ENCODE data around the gene RGMB.

- RAMPAGE, long total RNA: no peak
- RRBS: no CpG with 5 or more reads among the region's 5 CpGs
Measured at GRCh38 chr5:95940532-95941505, 20.8 kb downstream of the ELL2 start.

DNA sequence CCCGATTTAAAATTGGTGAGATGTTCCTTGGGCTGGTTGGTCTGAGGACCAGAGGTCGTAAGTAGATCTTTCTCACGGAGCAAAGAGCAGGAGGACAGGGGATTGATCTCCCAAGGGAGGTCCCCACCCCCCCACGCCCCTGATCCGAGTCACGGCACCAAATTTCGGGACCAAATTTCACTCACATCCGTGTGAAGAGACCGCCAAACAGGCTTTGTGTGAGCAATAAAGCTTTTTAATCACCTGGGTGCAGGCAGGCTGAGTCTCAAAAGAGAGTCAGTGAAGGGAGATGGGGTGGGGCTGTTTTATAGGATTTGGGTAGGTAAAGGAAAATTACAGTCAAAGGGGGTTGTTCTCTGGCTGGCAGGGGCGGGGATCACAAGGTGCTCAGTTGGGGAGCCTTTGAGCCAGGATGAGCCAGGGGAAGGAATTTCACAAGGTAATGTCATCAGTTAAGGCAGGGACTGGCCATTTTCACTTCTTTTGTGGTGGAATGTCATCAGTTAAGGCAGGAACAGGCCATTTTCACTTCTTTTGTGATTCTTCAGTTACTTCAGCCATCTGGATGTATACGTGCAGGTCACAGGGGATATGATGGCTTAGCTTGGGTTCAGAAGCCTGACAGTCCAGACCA, 210.3 kb upstream of the ELL2 start:
- RAMPAGE, long total RNA: no peak
- RRBS: no CpG with 5 or more reads among the region's 11 CpGs

DNA sequence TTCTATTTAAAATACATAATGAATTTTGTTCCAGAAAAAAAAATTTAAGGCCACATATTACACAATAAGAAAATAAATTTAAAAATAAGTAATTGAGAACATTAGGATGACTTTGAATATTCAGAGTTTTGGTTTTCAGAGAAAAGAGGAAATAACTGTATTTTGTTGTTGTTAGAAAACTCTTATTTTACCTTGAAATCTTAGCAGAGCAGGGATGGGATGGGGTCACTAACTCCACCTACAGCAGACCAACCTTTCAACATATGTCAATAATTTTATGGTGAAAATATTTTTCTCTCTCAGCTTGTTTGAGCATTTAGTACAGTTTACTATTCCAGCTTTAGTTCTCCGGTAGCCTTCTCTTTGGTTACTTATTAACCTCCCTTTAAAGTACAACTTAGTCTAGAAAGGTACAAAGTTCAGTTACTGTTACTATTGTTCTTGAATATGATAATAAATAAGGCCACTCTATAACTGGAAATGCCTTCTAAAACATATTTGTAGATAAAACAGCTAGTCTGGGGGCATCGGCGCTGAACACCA, 233.4 kb downstream of the PCSK1 start:
- RAMPAGE, long total RNA: no peak
- RRBS: no CpG with 5 or more reads among the region's 3 CpGs

DNA sequence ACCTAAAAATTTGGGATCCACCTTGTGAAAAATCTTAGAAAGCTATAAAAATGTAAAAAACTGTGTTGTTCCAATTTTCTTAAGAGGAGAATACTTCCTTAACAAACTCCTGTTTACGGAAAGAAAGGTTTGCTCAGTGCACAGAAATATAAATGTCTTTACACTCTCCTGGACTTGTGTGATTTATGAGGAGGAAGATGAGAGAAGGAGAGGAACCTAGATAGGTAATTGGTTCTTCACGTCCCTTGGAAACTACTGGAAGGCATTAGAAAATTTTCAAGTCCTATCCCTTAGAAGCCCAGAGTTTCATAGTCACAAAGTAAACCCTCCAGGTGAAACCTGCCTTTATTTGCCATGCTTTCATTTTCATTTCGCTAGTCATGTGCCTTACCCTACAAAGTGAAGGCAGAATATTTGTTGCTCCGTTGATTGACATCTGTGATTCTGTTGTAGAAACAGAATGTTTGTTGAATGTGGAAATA, 34.6 kb upstream of the CAST start:
- RAMPAGE, long total RNA: no peak
- RRBS: no CpG with 5 or more reads among the region's 4 CpGs

- RAMPAGE, long total RNA: no peak
- RRBS: no CpG with 5 or more reads among the region's 1 CpG
Measured at GRCh38 chr5:96660330-96660863, 1.8 kb upstream of the CAST start.

DNA sequence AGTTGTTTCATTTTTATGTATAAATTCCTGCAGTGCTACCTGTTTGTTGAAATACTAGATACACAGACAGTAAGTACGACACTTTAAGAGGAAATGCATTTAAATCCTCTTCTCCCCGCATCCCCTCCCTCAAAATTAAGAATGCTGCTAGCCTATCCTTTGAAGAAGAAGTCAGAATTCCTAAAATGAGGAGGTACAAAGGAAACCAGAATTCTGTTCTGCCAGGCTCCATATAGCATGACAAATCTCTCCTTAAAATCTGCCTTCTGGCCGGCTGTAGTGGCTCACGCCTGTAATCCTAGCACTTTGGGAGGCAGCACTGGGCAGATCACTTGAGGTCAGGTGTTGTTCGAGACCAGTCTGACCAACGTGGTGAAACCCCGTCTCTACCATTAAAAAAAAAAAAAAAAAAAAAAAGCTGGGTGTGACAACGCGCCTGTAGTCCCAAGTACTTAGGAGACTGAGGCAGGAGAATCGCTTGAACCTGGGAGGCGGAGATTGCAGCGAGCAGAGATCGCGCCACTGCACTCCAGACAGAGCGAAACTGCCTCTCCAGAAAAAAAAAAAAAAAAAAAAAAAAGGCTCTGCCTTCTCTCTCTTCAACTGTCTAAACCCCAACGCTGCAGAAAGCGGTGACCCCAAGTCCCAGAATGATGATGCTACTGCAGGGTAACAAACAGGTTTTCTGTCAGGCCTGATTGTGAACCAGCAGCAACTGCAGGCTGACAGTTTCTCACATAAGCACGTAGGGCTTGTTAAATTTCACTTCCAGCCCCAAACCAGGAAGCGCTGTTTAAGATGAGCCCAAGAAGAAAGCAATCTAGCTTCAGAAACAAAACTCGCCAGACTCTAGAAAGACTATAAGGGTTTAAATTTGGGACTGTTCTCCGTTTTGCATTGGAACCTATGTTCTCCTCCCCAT, 1.1 kb upstream of the CAST start:
- RAMPAGE, long total RNA: no peak
- RRBS: no CpG with 5 or more reads among the region's 21 CpGs

DNA sequence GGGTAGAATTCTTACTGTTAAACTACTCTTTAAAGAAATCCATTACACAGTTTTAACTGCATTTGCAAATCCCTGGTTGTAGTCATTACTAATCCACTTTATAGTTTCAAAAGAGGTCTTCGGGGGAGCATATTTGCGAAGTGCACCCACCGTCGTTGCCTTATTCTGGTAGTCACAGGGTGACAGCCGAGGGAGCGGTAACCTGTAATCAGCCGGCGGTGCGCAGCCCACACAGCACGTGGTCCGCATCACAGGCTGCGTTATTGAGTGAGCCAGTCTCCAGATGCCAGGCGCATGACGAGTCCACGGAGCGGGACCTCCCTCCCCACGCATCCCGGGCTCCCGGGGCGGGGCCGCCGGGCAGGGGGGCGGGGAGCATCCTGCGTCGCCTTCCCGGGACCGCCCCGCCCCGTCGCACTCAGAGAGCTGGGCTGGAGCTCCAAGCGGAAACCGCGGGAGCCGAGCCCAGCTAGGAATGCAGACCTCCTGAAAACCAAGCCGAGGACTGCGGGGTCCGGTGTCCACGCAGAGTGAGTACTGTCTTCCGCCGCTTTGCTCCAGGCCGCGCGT, 40.3 kb downstream of the CAST start:
- RAMPAGE, long total RNA: no peak
- RRBS: under 1% methylated on average over 8 of the region's 43 CpGs

DNA sequence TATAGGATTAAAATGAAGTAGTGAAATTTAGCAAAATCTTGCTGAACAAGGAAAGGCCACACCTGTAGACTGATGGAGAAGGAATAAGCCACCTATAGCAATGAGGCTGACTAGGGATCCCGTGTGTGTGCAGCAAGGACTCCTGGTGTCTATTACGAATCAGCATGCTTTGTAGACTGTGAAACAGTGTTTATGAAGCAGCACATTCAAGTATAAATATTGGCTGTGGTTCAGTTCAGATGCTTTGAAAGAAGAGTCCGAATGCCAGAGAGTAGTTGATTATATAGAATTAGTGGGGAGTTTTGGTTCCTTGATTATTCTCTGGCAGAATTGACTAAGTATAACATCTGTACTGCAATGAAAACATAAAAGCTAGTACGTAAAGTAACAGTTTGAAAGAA, 41.8 kb downstream of the CAST start:
- RAMPAGE, long total RNA: no peak
- RRBS: no CpG with 5 or more reads among the region's 4 CpGs

DNA sequence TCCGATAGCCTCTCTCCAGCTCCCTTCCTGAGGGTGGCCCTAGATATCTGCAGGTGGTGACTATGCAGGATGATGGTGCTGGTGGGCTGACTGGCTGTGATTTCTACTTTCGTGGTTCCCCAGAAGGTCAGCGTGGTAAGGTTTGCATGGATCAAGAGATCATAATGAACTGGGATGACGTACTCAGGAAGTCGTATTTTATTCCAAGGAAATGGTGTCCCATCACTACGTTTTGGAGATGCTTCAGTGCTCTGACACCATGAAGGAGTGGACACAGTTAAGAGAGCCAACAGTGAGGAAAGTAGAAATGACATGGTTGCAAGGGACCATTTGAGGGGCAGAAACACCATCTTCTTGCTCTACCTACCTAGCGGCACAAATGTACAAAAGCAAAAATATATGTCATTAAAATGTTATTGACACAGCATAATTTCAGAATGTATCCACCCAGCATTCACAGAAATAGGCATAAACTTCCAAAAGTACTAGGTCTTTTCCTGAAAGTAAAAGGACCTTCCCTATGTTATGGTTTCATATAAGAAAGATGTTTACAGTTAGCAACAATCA, 4.1 kb downstream of the ERAP1 start:
- RAMPAGE, long total RNA: no peak
- RRBS: no CpG with 5 or more reads among the region's 7 CpGs

GRCh38 chr5:96960879-96961517, 25.1 kb downstream of the LNPEP start:
- RAMPAGE, long total RNA: no peak
- RRBS: no CpG with 5 or more reads among the region's 1 CpG

DNA sequence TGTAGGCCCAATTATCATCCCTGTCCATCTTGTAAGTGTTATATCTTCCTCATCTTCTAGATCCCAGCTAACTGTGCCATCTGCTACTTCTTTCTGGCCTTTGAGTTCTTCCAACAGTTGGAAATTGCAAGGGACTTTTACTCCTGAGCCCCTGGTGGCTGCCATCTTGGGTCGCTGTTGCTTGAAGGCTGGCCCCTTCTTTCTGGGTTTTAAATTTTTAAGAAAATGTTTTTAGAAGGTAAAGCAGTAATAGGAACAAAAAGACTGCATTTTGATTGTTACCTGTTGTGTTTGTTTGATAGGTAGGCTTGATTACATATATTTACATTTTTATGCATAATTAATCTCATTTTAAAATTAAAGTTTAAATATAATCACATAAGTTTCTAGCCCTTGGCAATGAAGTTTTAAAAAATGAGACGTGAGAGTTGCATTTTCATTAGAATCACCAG, 153.9 kb upstream of the RIOK2 start:
- RAMPAGE, long total RNA: no peak
- RRBS: no CpG with 5 or more reads among the region's 2 CpGs

DNA sequence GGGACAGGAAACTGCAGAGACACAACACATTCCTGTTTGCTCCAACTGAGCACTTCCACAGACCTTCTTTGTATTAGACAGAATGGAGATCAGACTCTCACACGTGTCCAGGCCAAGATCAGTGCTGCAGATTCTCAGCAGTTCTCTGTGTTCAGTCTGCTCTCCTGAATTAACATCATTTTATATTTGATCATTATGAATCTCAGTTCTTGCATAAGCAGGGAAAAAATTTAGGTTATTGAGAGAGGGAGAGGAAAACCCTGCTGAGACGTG, 471.8 kb upstream of the RGMB start:
- RAMPAGE, long total RNA: no peak
- RRBS: no CpG with 5 or more reads among the region's 2 CpGs

GRCh38 chr5:98770950-98772079, 2.1 kb upstream of the RGMB start:
- RAMPAGE, long total RNA: no peak
- RRBS: no CpG with 5 or more reads among the region's 24 CpGs

- RAMPAGE, long total RNA: no peak
- RRBS: under 1% methylated on average over 37 of the region's 57 CpGs
Measured at GRCh38 chr5:98773543-98774023, at the start of gene RGMB. TSS of gene RGMB (plus strand) at chr5:98773663.

- RAMPAGE, long total RNA: no peak
- RRBS: 1% methylated on average over 34 of the region's 72 CpGs
Measured at GRCh38 chr5:98774024-98774765, 732 bp downstream of the RGMB start.

GRCh38 chr5:98868444-98868944, 60.3 kb downstream of the CHD1 start:
- RAMPAGE, long total RNA: no peak
- RRBS: no CpG with 5 or more reads among the region's 1 CpG

GRCh38 chr5:99025292-99025802, 96.5 kb upstream of the CHD1 start:
- RAMPAGE, long total RNA: no peak
- RRBS: no CpG with 5 or more reads among the region's 4 CpGs

DNA sequence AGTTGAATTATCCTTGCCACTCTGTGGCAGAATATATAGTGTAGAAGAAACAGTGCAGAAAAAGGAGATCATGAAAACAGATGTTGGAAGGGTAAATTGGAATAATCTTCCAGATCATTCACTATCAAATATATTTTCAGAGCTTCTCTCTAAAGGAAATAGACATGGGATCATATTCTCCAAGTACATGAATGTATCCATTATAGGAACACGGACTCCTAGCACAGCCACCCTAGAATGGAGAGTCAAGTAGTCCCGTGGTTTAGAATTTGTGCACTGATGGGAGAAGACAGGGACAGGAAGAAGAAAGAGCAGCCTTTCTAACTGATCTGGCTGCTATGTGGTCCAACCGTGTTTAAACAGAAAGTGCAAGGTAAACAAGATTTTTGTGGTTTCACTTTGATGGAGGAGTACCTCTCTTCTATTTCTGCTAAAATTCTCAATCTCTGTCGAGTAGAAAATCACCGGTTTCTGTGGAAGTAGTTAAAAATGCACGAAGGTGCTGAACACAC, 171.4 kb downstream of the ST8SIA4 start:
- RAMPAGE, long total RNA: no peak
- RRBS: no CpG with 5 or more reads among the region's 6 CpGs

DNA sequence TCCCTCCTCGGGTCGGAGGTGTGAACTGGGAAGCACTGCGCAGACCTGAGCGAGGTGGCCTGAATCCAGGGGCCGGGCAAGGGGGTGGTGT, 739 bp upstream of the PAM start:
- RAMPAGE, long total RNA: no peak
- RRBS: 20% methylated on average over 1 of the region's 5 CpGs

GRCh38 chr5:102866402-102866843, 111.3 kb downstream of the PAM start:
- RAMPAGE, long total RNA: no peak
- RRBS: no CpG with 5 or more reads among the region's 6 CpGs

Measured in hepatocyte (in vitro differentiated cells and primary cell).